SJCRH30 (cell line): ENCODE measurements around the genes CNKSR3, TIAM2 and CLDN20.

DNA sequence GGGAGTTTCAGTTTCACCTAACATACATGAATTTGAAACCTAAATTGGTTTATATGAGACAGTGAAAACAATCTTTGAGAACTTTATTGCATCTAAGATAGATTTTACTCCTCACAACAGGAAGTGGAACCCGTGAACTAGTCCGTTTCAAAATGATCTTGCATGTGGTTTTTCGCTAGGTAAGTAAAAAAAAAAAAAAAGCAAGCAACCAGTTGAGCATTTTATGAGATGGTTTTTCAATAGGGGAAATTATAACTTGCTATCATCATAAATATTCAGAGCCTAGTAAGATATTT, 106.6 kb downstream of the IPCEF1 start:
- RAMPAGE, long total RNA = no peak

DNA sequence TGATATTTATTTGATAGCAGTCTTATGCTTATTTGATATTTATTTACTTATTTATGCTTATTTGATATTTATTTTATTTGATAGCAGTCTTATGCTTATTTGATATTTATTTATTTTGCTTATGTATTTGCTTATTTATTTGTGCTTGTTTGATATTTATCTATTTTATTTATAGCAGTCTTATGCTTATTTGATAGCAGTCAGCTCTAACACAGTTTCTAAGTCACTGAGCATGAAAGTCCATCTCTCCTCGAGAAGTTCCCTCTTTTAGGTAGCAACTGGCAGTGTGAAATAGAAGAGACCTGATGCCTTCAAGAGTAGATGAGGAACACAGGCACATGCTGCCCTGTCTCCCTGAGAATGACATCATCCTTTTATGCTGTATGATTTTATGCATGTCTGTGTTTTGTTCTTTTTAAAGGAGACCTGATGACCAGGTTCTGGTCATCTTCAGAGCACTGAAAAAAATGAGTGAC, 29.2 kb downstream of the CNKSR3 start:
- RAMPAGE, long total RNA = no peak

DNA sequence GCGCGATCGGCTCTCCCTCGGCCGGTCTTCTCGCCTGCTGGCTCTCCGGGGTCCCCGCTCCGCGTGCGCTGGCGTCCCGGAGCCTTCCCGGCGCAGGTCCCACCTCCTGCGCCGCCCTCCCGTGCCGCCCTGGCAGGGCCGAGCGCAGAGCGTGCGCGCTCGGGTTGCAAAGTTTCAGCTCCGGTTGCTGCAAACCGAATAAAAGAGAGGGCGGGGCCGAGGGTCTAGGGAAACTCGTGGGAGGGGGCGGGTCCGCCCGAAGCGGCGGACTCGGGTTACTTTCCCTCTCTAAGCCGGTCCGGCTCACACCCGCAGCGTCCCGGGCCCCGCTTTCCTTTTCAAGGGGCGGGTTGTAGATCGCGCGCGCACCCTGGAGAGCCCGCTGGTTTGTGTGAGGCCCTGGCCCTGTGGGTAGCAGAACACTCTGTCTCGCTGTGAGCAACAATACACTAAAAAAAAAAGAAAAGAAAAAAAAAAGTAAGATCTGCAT, at the start of gene CNKSR3:
CNKSR3 (minus strand) TSS at position 200 of the 490 bp plus-strand sequence.
- RAMPAGE, long total RNA = no peak

DNA sequence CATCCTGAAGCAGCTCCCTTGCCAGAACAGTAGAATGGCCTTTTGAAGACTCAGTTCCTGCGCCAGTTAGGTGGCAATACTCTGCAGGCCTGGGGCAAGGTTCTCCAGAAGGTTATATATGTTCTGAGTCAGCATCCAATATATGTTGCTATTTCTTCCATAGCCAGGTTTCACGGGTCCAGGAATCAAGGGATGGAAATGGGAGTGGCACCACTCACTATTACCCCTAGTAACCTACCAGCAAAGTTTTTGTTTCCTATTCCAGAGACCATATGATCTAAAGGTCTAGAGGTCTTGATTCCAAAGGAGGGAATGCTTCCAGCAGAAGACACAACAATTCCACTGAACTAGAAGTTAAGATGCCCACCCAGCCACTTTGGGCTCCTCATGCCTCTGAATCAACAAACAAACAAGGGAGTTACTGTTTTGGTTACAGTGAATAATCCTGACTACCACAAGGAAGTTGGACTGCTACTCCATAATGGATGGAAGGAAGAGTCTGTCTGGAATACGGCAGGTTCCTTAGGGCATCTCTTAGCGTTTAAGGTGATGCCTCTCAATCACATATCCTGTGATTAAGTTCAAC, 56.6 kb upstream of the CNKSR3 start:
- RAMPAGE, long total RNA = no peak

DNA sequence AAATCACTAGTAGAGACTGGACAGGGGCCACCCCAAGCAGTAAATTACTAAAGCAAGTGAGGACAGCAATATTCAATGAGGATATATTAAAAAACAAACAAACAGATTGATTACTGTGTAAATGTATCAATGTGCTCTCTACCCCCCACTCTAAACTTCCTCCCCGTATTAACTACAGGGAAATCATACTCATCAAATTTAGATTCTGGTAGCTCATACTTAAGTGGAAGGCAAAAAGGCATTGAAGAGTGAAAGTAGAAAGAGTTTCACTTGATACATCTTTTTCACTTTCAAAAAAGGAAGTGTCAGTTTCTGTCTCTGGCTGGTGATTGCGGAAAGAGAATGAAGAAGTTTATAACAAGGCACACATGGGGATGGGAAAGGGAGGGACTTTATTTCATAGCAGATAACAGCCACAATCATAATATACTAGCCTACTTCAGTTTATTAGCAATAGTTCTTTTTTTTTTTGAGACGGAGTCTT, 49.1 kb upstream of the SCAF8 start:
- RAMPAGE, long total RNA = no peak

- RAMPAGE, long total RNA = no peak
Measured at GRCh38 chr6:154733573-154734807, 774 bp downstream of the SCAF8 start.

DNA sequence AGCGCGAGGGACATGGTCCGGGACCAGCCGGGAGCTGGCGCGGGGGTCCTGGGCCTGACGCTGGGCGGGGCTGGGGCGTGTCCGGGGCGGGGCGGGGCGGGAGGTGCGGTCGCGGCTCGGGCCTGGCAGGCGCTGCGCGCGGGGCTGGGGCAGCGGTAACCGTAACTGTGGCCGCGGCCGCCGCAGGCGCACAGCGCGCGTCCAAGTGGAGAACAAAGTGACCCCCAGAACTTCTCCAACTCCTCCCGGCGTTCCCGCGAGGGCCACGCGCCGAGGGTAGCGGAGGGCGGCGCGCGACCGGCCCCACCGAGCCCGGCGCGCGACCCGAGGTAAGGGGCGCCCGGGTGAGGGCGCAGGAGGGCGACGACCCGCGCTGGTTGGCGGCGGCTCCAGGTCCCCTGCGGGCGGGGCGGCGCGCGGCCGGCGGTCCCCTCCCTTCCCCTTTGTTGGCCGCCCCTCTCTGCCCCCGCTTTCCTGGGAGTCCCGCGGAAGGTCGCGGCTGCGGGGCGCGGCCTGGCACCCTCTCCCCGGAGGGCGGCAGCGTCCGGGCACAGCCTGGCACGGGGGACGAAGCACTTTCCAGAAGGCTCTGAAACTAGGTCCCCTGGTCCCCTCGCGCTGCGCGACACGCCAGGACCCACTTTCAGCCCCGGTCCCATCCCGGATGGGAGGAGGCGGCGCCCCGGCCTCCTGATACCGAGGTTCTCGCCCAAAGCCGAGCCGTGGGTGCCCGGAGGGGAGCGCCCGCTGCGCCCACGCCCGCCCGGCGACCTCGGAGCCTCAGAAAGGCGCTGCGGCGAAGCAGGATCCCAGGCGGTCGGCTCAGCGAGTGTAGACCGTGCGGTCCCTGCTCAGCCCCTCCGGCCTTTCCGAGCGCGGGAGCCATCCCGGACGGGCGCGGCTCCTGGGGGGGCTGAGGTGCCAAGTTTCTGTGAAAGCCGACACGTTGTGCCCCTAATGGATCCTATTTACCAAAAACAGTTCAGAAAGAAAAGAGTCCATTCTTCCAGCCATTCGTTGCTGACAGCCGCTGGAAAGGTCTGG, at the start of gene TIAM2:
TIAM2 (plus strand) TSS at position 152 of the 1,044 bp plus-strand sequence.
- RAMPAGE, long total RNA = no peak

- RAMPAGE, long total RNA = no peak
Measured at GRCh38 chr6:155216574-155217234, 47.1 kb upstream of the CLDN20 start.

DNA sequence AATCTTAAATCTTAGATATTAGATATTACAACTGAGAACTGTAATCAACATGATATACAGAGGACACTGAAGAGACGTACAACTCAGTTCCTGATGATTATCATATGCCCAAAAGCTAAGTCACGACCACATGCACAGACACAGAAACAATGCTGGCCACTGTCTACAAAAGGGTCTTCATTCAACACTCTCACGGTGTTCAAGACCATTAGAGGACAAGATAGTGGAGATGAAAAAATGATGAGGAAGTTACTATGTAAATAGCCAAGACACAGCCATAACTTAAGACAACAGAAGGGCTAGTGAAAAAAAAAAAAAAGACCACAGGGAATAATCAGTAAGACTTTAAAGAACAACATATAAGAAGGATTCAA, at the start of gene CLDN20:
CLDN20 (plus strand) TSS at position 373 of the 374 bp plus-strand sequence.
- RAMPAGE, long total RNA = no peak

DNA sequence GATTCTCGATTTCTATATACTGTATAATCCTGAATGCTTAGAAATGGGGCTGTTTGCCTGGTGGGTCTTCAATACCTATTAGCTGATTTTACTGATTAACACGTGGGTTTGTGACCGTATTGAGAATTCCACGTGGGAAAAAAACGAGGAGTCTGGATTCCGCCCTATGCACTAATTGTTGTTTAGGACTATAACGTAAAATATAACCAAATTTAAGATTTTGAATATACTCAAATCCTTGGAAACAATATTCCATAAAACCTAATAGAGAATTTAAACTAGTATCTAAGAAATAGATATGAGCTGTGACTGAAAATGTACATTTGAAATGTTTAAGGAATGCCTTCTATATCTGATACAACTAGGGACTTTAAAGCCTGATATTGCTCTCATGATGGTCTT, 93.5 kb upstream of the NOX3 start:
- RAMPAGE, long total RNA = no peak

DNA sequence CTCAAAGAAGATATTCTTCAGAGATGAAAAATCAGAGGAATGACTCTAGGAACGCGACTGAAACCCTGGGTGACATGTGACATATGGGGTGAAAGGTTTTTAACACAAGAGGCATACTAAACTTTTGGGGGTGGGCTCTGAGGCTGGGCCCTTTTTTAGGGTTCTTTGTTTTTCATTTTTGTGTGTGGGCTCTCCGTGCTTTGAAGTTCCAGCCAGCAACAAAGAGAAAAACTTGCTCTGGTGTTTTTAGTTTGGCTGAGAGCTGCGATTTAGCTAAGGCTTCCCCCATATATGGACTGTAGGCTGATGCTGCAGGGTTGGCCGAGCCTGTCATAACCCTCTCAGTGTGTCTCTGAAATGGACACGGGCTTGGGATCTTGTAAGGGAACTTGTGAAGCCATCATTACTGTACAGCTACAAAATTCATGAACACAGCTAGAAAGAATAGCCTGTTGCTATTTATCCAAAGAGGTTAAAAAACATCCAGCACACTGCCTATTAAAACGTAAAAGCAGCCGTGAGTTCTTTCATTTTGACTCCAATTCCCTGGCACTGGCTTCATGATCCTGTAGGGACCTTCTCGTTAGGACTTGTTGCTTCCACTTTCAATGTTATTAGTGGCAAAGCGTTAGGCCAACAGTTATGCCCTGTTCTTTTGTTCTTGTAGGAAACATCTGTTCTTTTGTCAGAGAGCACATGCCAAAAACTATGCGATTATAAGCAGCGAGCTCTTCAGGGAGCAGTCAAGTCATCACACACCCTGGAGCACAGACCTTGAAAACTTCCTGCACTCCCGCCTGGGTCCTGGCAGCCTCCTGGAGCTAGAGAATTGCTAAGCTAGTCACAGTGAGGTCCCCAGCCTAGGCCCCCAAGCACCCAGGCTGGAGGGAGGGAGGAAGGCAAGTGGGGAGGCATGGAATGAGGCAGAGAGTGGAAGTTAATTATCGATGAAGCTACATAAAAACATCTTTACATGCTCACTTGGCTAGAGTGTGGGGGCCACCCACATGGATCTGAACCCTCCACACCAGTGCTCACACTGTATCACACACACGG, 609.7 kb upstream of the ARID1B start:
- RAMPAGE, long total RNA = no peak

GRCh38 chr6:156686127-156686589, 91.0 kb upstream of the ARID1B start:
- RAMPAGE, long total RNA = no peak

GRCh38 chr6:156698058-156698813, 78.9 kb upstream of the ARID1B start:
- RAMPAGE, long total RNA = no peak

DNA sequence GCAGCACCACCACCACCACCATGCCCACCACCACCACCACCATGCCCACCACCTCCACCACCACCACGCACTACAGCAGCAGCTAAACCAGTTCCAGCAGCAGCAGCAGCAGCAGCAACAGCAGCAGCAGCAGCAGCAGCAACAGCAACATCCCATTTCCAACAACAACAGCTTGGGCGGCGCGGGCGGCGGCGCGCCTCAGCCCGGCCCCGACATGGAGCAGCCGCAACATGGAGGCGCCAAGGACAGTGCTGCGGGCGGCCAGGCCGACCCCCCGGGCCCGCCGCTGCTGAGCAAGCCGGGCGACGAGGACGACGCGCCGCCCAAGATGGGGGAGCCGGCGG, 969 bp downstream of the ARID1B start:
- RAMPAGE, long total RNA = no peak

DNA sequence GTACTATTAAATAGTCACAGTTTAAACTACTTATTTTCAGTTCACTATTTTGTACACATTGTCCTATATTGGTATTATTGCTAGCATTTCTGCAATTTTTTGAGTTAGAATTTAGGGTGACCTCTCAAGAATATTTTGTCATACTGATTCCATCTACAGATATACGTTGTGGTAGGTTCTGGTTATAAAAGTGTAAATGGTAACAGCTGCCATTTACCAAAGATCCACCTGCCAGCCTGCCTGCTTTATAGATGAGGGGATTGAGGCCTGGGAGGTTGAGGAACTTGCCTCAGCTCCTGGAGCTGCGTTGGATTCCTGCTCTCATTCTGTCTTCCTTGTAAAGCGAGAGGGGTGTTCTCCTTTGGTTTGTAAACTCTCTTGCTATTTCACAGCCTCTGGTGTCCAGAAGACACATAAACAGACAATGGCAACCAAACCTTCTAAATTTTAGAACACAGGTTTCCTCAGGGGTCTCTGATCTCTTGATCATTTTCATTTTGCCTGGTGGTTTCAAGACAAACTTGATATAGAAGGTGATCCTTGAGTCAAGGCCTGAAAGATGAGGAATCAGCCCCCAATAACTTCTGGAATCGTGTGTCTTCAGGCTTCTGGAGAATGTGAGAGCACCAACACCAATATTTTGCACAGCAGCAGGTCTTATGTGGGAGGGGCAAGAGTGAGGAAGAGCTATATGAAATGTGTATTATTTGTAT, 33.1 kb downstream of the ARID1B start:
- RAMPAGE, long total RNA = no peak

DNA sequence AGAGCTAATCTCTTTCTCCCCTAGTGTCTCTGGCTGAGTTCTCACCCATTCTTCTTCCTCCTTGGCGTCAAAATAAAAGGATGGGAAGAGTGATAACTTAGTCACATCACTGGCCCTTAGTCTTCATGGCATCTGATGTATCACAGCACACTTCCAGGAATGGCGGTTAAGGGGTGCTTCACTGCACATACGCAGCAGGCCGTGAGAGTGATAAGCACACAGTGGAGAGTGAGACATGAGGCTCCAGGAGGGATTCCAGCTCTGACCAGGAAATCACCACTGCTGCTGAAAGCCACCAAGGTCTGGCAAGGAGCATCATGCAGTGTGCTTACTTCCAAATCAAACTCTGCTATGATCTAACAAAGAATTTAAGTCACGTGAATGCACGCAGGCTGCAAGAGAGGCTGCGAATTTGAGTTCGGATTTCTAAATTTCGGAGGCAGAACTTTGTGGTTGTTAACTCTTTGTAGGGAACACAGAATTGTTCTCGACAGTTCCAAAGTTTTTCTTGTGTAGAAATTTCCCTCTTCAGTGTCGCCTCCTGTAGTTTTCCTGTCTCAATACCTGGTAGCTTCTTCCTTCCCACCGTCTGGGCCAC, 62.5 kb downstream of the ARID1B start:
- RAMPAGE, long total RNA = no peak

- RAMPAGE, long total RNA = no peak
Measured at GRCh38 chr6:156848551-156849080, 71.4 kb downstream of the ARID1B start.

- RAMPAGE, long total RNA = no peak
Measured at GRCh38 chr6:156936725-156937293, 159.6 kb downstream of the ARID1B start.

- RAMPAGE, long total RNA = no peak
Measured at GRCh38 chr6:156977763-156978457, 200.7 kb downstream of the ARID1B start.

DNA sequence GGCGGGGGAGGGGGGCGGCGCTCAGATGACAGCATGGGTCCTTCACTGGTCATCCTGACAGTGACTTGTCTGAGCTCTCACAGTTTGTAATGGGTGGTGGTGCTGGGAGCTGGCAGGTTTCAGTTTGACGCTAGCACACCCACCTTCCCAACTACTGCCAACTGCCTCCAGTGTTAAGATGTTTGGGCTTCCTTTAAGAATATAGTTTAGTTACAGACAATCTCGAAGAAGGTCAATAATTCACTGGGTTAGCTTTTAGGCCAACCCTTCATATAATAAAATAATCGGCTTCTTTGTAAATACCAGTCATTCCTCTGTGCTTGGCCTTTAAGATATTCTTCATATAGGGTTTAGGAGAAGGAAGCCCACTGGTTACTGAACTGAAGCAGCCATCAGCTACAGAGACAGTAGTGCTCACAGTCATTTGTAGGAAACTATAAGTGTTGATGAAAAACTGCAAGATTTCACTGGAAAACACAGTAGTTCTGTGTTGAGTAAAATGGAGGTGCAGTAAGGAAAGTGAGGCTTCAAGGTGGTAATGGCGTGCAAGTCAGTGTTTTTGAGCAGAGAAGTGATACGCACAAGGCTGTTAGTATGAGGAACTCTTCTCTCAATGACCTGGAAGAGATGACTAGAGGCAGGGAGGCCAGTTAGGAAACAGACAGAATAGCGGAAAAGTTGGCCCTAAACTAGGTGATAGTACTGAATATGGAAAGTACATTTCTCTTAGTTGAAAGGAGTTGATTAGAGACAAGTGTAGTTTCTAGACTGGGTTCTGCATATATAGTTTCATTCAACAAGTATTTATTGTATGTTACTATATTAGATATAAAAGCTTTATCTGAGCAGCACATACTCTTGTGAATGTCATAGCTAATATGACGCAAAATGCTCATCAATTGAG, 231.8 kb downstream of the ARID1B start:
- RAMPAGE, long total RNA = no peak